Type B pancreatic cell (in vitro differentiated cells): ENCODE data around the gene SUMF1.

DNA sequence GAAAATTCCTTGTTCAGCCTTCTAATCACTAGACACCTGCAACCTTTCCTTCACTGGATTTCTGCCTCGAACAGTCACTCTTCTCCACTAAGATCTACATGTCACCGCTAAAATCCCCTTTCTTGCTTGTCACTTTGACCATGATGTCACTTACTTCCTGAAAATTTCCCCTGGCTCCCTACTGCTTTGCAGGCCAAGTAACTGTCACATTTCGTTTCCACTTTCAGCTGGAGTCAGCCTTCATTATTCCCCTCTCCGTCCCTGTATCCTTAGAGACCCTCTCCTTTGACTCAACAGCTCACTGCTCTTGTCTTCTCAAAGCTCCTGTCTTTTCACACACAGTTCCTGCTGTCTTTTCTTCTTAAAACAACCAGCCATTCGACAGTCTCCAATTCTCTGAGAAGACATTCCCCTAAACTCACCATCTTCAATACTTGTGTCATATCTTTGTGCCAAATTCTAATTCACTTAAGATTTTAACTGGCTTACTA, 15.9 kb downstream of the CHL1 start:
- PRO-cap: no peak

DNA sequence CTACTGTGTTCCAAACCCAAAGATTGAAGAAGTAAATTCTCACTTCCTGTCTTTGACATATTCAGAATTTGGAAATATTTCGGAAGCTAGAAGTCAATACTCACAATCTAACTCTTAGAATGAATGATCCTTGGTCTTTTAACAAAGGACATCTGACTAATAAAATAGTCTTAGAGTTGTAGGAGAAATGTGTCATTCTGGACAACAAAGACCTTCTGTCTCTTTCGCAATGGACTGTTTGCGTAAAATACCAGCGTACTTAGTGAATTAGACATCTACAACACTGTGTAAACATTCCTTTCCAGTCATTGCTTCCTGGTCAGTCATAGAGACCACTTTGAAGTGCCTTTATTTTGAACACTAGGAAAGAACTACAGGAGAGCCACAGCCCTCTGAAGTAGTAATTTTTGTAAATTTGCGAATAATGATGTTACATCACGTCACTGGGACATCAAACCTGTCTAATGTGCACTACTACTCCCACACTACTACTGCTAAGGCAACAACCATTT, 68.1 kb downstream of the CHL1 start:
- PRO-cap: no peak

DNA sequence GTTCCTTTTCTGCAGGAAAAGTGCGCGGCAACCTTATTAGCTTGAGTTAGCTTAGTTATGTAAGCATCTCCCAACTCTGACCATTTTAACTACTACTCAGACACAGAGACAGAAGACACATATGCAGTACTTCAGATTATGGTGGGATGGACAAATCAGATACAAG, 16.9 kb downstream of the CRBN start:
- PRO-cap: no peak

DNA sequence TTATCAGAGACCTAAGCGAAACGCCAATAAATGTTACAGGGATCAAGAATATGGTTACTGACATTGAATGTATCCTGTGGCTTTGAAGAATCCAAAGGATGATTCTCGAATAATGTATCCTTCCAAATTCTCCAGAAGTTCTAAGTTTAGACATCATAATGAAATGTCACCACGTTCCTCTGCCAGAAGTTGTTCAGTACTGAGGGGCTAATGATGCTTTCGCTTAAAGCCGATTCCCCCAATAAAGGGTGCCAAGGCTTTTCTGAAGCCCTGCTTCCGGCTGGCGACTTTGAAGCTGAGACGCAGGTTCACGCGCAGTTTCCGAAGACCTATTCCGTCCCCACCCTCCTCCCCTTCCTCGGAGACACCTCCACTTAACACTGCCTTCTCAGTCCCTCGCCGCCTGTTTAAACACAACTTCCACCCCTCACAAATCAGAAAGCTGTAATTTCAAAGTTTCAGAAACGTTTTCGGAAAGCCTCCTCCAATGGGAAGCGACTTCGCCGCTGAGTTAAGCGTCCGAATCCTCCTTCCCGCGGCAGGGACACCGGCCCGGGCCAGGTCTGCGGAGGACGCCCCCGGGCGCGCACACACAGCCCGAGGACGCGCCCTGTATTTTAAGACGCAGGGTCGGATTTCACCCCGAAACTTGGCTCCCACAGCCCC, 733 bp upstream of the LRRN1 start:
- PRO-cap: unidirectional peak, plus-strand start at position 391 of the sequence; bidirectional peak, plus-strand start at position 541 of the sequence, minus-strand start at position 401 of the sequence

DNA sequence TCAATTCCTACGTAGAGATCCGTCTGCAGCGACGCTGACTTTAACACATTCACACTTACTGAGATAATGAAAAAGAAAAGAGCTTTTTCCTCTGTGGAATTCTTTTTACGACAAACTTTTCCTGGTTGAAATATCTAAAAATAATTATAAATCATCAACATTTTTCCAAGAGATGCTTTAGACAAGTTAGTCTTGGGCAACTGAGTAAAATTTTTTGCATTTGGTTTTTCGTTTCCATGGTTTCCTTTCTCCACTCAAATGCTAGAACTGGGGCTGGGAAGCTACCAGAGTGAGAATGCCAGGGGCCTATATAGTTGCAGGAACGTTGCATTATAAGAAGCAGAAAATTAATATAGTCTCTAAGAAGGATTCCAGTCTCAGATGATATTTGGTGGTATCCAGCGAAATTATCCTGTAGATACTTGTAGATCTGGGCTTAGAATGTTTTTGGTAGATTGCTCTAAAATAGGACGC, 8.2 kb upstream of the SETMAR start:
- PRO-cap: no peak

- PRO-cap: no peak
These were observed 37.8 kb downstream of the SETMAR start for GRCh38 chr3:4340975-4341419.

GRCh38 chr3:4351378-4352043, 48.3 kb downstream of the SETMAR start:
- PRO-cap: no peak

DNA sequence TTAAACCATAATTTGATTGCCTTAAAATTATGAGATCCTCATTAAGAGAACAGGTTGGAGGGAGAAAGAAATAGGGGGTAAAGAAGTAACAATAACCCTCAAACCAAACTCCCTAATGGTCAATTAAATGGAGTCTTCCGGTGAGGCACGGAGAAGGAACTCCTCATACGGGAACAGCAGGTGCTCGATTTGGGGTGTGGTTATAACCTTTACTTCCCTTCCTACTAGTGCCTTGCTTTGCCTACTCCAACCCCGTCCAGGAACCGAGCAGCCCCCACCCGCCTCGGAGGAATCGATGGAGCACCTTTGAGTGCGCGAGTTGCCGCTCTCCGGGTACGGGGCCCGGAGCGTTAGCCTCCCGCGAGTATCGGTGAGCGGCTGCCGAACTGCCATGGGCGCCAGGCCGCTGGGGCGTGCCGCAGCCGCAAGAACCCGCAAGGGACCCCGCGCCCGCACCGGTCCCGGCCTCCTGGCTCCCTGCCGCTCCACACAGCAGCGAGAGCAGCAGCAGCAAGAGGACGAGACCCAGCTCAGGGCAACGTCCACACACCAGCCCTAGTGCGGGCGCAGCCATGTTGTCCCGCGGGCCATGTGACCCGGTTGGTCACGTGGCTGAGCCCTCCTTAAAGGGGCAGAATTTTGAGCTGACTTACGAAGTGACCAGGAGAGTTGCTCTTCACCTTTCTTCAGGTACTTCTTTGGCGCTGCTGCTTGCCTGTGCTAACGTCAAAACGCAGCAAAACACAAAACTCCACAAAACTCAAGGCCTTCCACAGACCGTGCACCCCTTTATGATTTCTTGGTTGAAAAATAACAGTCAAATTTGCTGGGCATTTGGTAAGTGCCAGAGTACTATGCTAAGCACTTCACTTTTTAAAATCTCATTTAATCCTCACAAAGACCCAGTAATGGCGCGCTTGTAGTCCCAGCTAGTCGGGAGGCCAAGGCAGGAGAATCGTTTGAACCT, at the start of gene SUMF1:
Gene SUMF1 (minus strand): TSS at position 598 of the 967 bp plus-strand sequence.
- PRO-cap: bidirectional peak, plus-strand start at position 170 of the sequence, minus-strand start at position 156 of the sequence; bidirectional peak, plus-strand start at position 309 of the sequence, minus-strand start at position 294 of the sequence; bidirectional peak, plus-strand start at position 634 of the sequence, minus-strand start at position 598 of the sequence

DNA sequence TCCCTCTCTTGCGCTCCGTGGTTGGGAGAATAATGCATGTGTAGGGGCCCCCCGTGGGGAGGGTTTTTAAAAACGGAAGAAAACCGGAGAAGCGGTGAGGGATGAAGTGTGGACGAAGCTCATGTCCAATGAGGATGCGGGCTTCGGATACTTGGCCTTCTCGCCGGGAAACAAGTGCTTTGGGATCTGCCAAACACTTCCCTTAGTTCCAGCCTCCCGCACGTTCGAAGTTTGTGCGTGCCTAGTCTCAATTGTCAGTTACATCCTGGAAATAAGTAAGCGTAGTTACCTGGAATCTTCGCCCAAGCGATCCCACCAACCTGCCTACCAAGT, 788 bp downstream of the ITPR1 start:
- PRO-cap: no peak

GRCh38 chr3:4723245-4723444, 230.0 kb downstream of the ITPR1 start:
- PRO-cap: no peak

DNA sequence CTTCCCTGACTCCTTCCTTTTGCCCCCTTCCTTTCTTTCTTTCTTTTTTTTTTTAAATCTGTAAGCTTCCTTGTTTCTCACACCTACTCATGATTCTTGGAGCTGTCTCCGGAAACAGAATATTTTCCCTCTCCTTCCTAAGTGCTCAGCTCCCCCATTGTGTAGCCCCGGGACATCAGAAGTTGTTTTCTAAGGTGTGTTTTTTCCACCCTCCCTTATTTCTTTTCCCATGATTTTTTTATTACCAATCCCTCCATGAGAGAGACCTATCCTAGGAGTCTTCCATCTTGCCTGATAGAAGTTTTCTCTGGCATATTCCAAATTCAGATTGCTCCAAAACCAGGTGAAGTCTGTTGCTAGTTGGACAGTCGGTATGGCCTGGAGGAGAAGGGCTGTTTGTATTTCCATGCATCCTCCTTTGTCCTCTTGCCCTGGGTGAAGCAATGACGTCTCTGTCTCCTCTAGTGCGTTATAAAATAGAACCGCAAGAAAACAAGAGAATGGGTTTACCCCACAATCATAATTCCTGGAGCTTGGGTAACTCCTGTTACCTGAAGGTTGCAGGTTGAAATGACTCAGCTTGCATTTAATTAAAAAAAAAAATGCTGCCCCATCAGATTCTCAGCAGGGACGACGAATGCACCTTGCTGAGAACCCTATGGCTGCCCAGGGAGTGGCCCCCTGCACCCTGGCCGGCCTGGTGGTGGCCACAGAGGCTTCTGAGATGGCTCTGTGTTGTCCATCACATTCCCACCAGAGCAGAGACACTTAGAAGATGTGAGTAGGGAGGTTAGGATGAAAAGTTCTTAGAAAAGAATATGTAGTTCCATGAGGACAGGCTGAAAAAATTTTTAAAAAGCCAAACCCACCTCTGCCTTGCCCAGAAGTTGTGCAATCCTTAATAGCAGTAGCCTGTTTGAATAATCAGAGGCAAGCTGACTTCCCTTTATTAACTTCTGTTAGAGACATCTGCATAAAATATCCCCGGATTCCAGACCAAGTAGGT, 228.2 kb upstream of the BHLHE40 start:
- PRO-cap: no peak

GRCh38 chr3:4755648-4756149, 223.5 kb upstream of the BHLHE40 start:
- PRO-cap: no peak

GRCh38 chr3:4824685-4825519, 154.3 kb upstream of the BHLHE40 start:
- PRO-cap: no peak

- PRO-cap: no peak
These were observed 152.7 kb upstream of the BHLHE40 start for GRCh38 chr3:4826667-4826824.

GRCh38 chr3:4846430-4847264, 132.6 kb upstream of the BHLHE40 start:
- PRO-cap: no peak

- PRO-cap: no peak
These were observed 77.5 kb upstream of the BHLHE40 start for GRCh38 chr3:4901773-4902081.

GRCh38 chr3:4940951-4941177, 38.4 kb upstream of the BHLHE40 start:
- PRO-cap: no peak

- PRO-cap: no peak
These were observed 13.2 kb upstream of the BHLHE40 start for GRCh38 chr3:4965908-4966614.

GRCh38 chr3:4973098-4973872, 6.0 kb upstream of the BHLHE40 start:
- PRO-cap: no peak

GRCh38 chr3:4977836-4978723, 1.2 kb upstream of the BHLHE40 start:
- PRO-cap: bidirectional peak, plus-strand start at chr3:4978438, minus-strand start at chr3:4978313; bidirectional peak, plus-strand start at chr3:4978756, minus-strand start at chr3:4978688